Cardiac atrium fibroblast (primary cell): ENCODE data around the gene GSAP.

- RAMPAGE, long total RNA, result no peak
Observed at GRCh38 chr7:77219502-77220021, 19.9 kb upstream of the FGL2 start.

- RAMPAGE, long total RNA, result no peak
Observed at GRCh38 chr7:77241953-77242409, 42.4 kb upstream of the FGL2 start.

GRCh38 chr7:77327022-77327766 lies 89.0 kb downstream of the GSAP start:
- RAMPAGE, long total RNA, result no peak

DNA sequence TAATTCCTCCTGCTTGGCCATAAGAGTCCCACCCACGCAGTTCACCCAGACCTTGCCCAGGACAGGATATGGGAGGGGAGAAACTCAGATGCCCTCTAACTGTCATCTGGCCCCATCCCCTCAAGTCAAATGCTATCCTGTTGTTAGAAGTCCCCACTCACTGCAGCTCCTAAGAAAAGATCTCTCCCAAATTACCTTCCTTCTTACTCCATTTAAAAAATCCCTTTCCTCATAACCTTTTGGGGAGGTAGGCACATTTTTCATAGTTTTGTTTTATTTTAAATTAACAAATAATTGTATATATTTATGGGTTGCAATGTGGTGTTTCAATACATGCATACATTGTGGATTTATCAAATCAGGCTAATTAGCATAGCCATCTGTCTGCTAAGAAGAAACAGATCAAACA lies 84.1 kb downstream of the GSAP start:
- RAMPAGE, long total RNA, result no peak

DNA sequence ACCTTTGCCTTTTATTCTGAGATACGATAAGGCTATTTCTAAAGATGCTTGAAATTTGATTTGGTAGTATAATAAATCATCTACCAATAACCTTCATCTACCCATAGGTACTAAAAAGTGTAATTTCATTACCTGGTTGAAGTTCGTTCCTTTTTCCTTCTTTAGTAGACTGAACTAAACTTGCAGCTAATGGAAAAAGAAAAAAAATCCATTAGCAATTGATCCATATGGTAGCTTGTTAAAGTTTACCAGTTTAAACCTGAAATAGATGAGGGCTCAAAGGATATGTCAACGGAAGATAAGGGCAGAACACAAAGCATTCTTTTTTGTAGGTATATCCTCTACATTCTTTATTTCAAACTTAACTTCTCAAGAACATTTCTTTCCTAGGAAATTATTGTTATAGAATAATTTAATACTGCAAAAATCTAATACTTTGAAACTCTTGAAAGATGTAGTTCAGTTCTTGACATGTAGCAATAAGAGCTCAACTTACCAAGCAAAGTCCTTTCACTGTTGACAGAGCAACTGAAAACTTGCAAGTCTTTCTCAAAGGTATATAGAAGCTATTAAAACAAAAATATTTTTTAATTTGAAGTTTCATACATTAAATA lies 19.2 kb downstream of the GSAP start:
- RAMPAGE, long total RNA, result no peak

DNA sequence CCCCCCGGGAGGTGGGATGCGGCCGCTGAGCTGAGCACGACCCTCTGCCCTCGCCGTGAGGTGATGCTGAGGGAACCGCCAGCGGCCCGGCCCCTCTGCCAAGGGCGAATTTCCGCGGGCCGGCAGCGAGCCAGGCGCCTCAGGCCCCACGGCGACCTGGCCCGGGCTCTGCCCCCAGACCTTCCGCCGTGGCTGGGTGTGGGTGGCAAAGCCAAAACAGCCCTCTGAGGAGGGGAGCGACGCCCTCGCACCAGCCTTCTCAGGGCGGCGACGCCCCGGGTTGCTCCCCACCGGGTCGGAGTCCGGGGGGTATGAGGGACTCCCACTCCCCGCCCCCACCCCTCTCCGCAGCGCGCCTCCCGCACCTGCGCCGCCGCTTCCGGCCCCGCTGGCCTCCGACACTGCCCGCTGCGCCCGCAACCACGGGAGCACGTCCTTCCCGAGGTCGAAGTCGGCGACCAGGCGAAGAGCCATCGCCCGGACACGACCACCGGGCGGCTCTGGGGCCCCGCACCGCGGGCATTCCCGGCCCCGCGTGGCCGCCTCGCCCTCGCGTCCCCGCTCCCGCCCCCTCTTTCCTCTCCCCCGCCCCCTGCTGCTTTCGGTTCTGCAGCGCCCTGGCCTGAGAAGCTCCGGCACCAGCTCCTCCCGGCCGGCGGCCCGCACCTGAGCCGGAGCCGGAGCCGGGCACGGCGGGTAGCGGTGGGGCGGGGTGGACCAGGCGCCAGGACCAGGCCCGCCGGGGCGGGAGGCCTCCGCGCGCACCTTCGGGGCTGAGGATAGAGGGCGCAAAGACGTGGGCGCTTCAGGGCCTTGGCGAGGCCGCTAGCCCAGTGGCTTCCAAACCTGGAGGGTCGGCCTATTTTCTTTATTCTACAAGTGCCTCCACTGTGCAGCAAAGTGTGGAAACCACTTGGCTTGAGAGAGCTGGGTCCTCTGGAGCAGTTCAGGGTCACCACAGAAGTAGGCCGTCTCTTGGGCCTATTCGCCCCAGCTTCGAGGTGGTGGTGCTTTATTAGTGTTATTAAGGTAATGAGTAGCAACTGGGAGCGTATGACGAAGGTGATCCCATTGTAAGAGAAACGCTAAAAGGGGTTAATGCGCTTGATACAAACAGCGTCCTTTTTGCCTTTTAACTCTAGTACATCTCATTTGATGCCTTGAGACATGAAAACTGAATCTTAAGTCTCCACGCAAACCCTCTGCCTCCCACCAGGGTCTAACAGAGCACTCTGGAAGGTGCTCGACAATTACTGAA lies at the start of gene GSAP:
Gene GSAP (minus strand): TSS at position 502 of the 1,258 bp plus-strand sequence.
- RAMPAGE, long total RNA, result no peak

DNA sequence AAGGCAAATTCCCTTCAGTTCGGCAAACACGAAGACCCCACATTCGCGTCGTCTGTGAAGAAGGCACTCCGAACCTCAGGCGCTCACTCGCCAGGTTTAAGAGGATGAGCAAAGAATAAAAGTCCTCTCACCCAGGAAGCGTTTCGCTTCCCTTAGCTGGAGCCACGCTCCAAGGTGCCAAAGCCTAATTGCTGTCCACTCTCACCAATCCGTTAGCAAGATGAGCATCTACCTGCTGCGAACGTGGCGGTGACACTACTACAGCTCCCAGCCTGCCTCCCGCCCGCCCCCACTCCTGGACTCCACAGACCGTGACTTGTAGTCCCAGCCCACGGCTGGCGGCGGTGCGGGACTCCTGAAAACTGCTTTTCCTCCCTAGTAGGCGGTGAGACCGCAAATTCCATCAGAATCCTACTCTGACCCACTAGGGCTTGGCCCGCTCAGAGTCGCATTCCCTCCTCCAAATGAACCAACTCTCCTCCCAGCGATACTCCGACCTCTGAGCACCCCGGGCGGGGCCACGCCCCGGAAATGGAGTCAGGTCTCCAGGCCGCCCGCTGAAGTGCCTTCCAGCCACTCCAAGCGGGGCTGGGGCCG lies 615 bp upstream of the PTPN12 start:
- RAMPAGE, long total RNA, result no peak

- RAMPAGE, long total RNA, result no peak
Observed at GRCh38 chr7:77583416-77583856, 46.3 kb downstream of the PTPN12 start.

GRCh38 chr7:77727959-77728315 lies 31.7 kb downstream of the RSBN1L start:
- RAMPAGE, long total RNA, result no peak

GRCh38 chr7:78020574-78020855 lies 222.3 kb upstream of the TMEM60 start:
- RAMPAGE, long total RNA, result no peak

GRCh38 chr7:78769810-78770093 lies 683.7 kb downstream of the MAGI2 start:
- RAMPAGE, long total RNA, result no peak

- RAMPAGE, long total RNA, result no peak
Observed at GRCh38 chr7:80135309-80135898, 773 bp downstream of the GNAI1 start.

- RAMPAGE, long total RNA, result no peak
Observed at GRCh38 chr7:80392896-80393145, 119.0 kb downstream of the GNAT3 start.

DNA sequence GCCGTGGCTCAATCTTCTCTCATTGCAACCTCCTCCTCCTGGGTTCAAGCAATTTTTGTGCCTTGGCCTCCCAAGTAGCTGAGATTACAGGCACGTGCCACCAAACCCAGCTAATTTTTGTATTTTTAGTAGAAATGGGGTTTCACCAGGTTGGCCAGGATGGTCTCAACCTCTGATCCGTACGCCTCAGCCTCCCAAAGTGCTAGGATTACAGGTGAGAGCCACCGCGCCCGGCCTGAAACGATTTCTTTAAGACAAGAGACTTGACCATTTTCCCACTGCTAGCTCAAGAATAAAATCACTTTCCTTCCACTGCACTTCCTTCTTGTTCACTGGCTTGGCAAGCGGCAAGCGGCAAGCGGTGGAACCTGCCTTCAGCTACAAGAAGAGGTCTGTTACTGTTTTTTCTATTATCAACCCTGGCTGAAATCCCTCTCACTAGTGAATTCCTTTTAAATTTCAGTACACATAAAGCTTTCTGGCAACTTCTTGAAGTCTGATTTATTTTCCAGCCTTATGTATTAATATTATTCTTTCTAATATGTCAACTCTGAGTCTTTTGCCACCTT lies 12.7 kb upstream of the GNAT3 start:
- RAMPAGE, long total RNA, result no peak

- RAMPAGE, long total RNA, result no peak
Observed at GRCh38 chr7:80879859-80880512, 38.9 kb downstream of the SEMA3C start.

DNA sequence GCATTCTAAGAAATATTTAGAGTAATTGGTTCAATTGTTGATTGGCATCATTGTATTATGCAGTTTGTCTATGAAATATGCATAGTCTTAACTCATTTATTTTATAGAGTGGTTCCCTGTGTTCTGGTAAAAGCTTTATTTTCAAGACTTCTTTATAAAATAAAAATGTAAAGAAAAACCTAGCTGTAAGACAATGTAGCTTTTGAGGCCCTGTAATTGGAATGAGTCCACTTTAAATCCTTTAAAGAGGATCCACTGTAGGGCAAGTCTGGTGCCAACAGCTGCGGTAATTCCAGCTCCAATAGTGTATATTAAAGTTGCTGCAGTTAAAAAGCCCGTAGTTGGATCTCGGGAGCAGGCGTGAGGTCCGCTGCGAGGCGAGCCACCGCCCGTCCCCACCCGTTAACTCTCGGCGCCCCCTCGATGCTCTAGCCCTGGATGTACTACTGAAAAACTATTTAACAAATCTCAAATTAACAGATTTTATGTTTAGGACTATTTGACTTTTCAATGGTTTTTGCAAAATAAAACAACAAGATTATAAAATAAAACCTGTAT lies 414.6 kb upstream of the SEMA3C start:
- RAMPAGE, long total RNA, result no peak

DNA sequence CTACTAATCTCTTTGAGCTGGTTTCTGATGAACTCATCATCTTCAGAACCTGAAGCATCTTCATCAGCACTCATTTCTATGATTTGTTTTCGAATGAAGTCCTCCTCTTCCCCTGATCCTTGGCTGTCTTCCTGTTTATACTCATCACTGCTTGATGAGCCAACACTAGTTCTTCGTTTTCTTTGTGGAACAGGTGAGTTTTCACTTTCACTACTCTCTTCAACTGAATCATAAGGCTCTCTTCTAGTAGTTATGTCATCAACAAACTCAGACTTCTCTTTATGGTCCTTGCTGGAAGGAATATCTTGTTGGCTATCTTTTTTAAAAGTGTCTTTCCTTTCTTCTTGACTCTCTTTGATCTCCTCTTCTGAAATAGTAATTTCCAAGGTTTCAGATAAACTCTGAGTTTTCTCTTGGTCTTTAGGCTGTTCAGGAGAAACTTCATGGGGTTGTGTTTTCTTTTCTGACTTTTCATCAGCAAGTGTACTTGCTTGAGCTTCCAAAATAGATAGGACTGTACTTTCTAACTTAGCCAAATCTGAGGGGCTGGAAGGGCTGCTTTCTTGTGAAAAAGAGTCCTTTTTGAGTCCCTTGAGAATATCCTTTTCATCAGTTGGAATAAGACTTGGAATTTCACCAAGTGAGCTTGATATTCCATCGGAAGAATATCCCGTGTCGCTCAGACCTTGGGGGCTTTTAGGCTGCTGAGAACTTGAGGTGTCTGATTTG lies 206.3 kb downstream of the PCLO start:
- RAMPAGE, long total RNA, result no peak

- RAMPAGE, long total RNA, result no peak
Observed at GRCh38 chr7:84009671-84010104, 184.9 kb downstream of the SEMA3A start.

GRCh38 chr7:84055478-84055910 lies 139.1 kb downstream of the SEMA3A start:
- RAMPAGE, long total RNA, result no peak

- RAMPAGE, long total RNA, result no peak
Observed at GRCh38 chr7:84092156-84092610, 102.4 kb downstream of the SEMA3A start.